OVCAR3 (cell line): Measurements from ENCODE around the gene DOCK8.

GRCh38 chr9:126754-127272 lies 8.6 kb upstream of the FOXD4 start:
- RRBS = no CpG with 5 or more reads among the region's 9 CpGs

GRCh38 chr9:211407-211960 lies 3.2 kb upstream of the DOCK8 start:
- RRBS = no CpG with 5 or more reads among the region's 5 CpGs

- RRBS = 7% methylated on average over 67 of the region's 119 CpGs
Measured at GRCh38 chr9:214316-215511, at the start of gene DOCK8. DOCK8 (plus strand) TSS chr9:214865.

- RRBS = no CpG with 5 or more reads among the region's 1 CpG
Measured at GRCh38 chr9:540454-540976, 36.0 kb downstream of the KANK1 start.

DNA sequence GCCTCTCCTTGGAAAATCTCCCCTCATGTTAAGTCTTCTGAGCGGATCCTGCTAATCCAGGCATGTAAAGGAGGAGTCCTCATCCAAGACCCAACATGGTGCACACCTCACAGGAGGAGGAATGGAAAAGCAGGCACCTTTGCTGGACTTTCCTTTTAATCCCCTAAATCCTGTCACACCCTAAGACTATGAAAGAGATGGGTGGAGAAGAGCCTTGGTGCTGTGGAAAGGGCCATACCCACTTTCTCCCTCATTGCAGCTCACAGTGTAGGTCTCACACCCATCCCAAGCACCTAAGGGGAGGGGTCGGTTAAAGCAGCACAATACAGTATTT lies 152.1 kb upstream of the DMRT1 start:
- RRBS = no CpG with 5 or more reads among the region's 2 CpGs

GRCh38 chr9:752088-752376 lies 89.5 kb upstream of the DMRT1 start:
- RRBS = no CpG with 5 or more reads among the region's 1 CpG

DNA sequence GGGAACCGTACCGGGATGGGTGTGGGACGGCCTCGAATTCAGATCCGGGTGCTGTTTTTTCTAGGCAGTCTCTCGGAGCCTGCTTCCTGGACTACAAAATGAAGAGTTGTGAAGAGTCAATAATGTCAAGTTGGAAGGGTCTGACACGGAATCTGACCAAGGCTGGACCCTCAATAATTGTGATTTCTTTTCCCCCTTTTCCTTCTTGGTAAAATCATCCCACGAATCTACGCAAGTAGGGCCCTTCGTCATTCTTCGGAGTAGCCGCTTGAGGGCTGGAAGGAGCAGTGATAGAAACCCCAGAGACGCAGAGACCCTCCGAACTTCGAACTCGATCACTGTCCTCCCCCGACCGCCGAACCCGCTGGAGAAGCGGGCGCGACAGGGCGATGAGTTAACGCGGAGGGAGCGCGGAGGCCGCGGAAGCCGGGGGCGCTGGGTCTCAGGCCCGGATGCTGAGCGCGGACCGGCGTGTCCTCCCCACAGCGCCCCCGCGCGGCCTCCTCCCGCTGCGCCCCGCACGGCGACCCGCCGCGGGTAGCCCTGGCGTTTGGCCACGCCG lies 7.9 kb upstream of the DMRT2 start:
- RRBS = 60% methylated on average over 9 of the region's 52 CpGs

- RRBS = no CpG with 5 or more reads among the region's 11 CpGs
Measured at GRCh38 chr9:1052418-1052746, 2.2 kb downstream of the DMRT2 start.

GRCh38 chr9:2016663-2017263 lies 1.6 kb downstream of the SMARCA2 start:
- RRBS = 6% methylated on average over 27 of the region's 54 CpGs

DNA sequence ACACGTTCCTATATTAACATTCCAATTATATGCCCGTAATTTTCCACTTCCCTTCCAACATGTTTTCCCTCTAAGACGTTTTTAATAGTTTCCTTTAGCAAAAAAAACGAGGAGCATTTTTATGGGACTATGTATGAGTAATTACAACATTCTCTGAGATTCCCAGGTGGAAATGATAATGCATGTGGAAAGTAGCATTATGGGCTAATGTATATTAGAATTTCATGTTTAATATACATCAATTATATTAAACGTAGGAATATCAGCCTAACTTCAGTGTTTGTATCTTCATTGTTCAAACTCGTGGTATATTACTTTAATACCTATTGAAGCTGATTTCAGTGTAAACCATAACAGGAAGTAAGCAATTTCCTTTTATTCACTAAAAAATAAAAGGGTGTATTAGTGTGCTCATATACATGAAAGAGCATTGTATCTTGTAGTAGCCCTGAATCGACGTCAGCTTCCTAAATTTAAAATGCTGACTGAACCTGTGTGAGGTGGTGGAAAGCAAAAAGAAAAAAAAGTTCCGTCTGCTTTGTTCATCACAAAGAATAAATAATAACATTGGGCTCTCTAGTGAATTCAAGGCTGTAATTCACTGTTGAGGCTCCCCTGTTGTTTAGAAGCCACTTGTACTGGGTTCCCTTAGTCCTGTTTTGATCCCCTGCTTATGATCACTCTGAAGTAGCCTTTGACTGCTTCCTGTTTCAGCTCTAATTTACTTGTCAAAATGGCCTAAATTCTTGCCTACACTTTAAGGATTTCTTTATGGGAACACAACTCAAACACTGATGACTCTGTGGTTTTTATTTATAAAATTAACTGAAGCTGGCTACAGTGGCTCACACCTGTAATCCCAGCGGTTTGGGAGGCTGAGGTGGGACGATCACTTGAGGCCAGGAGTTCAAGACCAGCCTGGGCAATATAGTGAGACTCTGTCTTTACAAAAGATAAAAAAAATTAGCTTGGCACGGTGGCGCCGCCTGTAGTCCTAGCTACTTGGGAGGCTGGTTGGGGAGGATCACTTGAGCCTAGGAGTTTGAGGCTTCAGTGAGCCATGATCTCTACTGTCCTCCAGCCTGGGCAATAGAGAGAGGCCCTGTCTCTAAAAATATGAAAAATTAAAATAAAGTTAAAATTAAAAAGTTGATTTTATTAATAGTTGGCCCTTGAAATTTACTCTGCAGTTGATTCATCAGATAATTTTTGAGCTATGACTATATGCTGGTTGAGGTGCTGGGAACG lies 11.6 kb downstream of the SMARCA2 start:
- RRBS = no CpG with 5 or more reads among the region's 15 CpGs

GRCh38 chr9:2039355-2040029 lies 24.3 kb downstream of the SMARCA2 start:
- RRBS = 29% methylated on average over 3 of the region's 18 CpGs

DNA sequence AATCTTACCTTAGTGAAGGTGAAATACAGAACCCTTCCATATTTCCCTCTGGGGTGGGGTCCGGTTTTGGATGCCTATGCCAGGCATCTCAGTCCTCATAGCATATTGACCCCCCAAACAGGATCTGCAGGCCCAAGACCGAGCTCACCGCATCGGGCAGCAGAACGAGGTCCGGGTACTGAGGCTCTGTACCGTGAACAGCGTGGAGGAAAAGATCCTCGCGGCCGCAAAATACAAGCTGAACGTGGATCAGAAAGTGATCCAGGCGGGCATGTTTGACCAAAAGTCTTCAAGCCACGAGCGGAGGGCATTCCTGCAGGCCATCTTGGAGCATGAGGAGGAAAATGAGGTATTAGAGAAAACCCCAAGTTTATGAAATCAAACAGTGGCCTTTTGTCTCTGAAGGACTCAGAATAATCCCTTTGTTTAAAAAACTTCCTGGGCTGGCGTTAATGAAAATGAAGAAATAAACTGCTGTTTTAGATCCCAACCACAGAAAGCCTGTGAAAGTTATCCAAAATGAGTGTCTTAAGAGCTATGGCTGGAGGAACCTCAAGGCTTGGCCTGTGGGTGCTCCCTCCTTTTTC lies 100.6 kb downstream of the SMARCA2 start:
- RRBS = 88% methylated on average over 6 of the region's 16 CpGs

DNA sequence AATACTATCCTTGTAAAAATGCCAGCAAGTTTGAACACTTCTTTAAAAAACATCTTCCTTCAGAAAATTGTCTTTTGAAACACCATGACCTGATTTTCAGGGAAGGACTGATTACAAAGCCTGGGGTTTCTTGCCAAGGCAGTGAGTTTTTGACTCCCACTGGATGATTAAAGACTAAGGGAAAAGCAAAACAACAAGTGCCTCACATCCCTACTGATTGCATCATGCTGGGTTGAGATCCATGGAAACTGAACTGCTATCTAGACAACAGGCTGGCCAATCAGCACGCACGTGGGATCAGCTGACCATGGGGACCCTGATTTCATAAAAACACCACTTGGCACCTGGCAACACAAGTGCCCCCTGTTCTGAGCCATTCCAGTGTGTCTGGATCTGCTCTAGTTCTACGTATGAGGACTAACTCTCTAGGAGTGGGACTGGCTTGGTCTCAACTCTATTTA lies 212.3 kb downstream of the SMARCA2 start:
- RRBS = no CpG with 5 or more reads among the region's 3 CpGs

DNA sequence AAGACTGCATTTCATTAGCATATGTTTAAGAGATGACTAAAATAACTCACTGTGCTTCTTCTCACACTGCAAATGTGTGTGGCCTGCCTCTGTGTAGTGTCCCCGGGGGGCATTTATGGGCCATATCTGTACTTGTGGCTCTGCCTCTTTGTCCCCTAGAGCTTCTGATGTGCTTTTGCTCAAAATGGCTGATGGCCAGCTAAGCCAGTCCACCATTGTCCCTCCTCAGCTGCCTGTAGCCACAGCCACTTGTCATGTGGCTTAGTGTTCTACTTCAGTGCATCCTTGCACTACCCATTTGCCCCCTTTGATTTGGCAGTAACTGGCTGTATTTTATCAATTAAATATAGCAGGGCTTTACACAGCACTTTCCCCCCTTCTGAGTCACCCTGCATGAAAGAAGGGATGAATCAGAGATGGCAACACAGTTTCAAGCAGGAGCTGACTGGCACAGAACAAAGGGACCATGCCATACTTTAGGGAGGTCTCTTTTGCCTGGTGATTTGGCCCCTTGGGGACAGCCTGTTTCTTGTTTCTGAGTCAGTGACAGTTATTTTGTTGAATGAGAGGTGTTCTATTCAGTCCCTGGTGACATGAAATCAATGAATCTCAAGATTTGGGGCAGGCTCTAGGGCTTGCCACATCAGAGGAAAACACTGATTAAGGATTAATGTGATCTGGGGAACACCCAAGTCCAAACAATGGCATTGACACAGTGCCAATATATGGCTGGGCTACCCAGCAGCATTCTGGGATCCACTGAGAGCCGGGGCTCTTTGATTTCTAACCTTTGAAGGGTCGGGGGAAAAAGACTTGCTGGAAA lies 245.5 kb downstream of the SMARCA2 start:
- RRBS = no CpG with 5 or more reads among the region's 3 CpGs

DNA sequence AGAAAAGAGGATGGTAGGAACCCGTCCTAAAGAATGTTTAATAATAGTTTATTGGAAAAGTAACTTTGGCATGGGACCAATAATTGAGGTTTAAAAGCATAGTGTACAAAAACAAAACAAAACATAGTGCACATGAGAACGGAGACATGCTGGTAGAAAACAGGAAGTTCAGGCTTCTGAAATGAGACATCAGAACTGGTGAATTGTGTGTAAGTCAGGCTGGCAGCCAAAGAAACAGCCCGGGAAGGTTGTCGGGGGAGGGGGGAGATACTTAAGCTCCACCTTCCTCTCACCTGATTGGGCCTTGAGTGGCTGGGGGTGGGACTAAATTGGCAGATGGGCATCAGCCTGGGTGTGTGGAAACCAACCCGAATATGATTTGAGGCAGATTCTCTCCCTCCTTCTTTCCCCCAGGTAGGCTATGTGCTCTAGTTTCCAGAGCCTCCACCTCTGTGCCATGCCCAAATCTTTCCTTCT lies 256.3 kb downstream of the SMARCA2 start:
- RRBS = no CpG with 5 or more reads among the region's 5 CpGs

DNA sequence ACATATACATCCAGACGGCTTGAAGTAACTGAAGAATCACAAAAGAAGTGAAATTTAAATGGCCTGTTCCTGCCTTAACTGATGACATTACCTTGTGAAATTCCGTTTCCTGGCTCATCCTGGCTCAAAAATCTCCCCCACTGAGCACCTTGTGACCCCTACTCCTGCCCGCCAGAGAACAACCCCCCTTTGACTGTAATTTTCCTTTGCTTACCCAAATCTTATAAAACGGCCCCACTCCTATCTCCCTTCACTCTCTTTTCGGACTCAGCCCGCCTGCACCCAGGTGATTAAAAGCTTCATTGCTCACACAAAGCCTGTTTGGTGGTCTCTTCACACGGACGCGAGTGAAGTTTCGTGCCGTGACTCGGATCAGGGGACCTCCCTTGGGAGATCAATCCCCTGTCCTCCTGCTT lies 260.6 kb downstream of the SMARCA2 start:
- RRBS = no CpG with 5 or more reads among the region's 12 CpGs

GRCh38 chr9:2640985-2641557 lies 19.5 kb downstream of the VLDLR start:
- RRBS = no CpG with 5 or more reads among the region's 9 CpGs

DNA sequence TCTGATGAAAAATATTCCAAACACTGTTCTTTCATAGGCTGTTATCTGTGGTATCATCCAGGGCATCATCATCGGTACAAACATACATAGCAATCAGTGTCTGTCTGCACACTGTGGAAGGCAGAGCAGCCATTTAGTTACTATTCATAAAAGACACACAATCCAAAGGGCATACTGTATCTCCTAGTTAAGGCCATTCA lies 45.1 kb downstream of the PUM3 start:
- RRBS = no CpG with 5 or more reads among the region's 1 CpG

GRCh38 chr9:3789508-3789825 lies 263.7 kb upstream of the RFX3 start:
- RRBS = no CpG with 5 or more reads among the region's 3 CpGs

DNA sequence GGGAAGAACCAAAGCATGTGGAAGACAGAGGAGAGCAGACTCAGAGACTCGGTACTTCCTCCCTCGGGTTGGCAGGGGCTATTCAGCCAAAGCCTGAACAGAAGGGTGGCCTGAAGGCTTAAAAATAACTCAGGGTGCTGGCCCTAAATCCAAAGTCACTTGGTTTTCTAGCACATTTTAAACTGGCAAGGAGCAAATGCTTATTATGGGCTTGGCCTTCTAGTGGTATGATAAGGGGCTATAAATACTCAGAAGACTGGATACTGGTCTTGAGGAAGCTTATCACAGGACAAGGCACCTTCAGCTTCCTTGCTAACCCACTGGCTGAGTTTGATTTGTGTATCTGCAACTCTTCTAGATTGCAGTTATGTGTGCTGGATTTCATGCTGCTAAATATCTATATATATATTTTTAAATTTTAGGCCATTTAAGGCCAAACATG lies 206.5 kb downstream of the GLIS3 start:
- RRBS = no CpG with 5 or more reads among the region's 2 CpGs